UCH-1 (cell line): ENCODE measurements around a stretch of chr2.

DNA sequence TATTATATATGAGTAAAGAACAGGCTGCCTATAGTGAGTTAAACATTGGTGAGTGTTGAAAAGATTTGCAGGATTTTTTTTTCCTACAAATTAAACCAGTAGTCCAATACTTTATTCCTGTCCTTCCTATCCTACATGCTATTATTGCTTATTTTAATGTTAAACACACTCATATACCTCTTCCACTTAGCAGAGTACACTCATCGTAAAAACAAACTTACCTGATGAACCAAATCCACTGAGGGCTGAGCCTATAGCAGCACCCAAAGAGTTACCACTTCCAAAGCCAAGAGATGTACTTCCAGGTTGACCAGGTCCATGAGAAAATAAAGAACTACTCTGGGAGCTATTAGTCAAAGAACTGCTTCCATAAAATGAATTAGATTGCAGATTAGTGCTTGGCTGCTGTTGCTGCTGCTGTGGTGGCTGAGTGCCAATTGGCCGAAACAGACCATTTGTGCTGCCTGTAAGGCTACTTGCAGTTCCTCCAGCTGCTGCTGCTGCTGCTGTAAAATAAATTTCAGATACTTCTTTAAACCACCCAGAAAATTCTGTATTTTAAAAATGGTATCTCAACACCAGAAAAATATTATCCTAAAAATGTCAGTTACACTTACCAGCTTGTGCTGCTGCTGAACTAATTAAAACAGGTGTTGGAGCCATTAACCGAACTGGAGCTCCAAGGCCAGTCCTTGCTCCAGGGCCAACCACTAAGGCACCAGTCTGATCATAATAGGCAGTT, 58.0 kb upstream of the SDC1 start:
- RRBS, result no CpG with 5 or more reads among the region's 3 CpGs

- RRBS, result no CpG with 5 or more reads among the region's 10 CpGs
These were observed 59.4 kb downstream of the PUM2 start for GRCh38 chr2:20291083-20291897.

DNA sequence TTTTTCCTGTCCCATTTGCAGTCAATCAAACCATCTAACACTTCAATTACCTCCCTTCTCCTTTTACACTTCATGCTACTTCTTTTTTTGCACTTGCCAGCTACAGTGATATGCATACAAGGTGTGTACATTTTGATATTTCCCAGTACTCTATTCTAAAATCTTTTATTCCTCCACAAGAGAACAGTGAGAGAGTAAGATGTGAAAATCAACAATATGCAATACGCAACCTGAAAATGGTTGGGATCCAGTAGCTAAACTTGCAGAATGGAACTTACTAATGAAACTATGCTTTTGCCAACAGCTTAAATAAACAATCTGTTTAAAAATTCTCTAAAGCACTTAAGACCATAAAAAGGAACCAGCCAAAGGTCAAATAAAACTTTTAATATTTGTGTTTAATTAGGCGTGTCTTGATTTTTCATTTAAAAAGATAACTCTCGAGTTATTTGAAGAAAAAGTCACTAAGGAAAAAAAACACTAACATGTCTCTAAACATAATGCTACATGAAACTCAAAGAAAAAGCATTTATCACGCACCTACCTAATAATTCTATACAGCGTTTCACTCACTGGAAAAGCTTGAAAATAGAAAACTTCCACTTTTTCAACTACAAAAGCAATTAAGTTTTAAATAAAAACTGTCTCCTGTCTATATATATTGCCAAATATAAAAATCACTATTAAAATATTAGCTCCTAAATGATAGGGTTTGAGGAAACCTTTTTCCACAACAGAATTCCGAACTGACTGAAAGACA, 3.5 kb downstream of the PUM2 start:
- RRBS, result no CpG with 5 or more reads among the region's 6 CpGs

- RRBS, result no CpG with 5 or more reads among the region's 1 CpG
These were observed 3.0 kb upstream of the RHOB start for GRCh38 chr2:20443935-20444208.

GRCh38 chr2:20449445-20450018, 2.7 kb downstream of the RHOB start:
- RRBS, result no CpG with 5 or more reads among the region's 6 CpGs

DNA sequence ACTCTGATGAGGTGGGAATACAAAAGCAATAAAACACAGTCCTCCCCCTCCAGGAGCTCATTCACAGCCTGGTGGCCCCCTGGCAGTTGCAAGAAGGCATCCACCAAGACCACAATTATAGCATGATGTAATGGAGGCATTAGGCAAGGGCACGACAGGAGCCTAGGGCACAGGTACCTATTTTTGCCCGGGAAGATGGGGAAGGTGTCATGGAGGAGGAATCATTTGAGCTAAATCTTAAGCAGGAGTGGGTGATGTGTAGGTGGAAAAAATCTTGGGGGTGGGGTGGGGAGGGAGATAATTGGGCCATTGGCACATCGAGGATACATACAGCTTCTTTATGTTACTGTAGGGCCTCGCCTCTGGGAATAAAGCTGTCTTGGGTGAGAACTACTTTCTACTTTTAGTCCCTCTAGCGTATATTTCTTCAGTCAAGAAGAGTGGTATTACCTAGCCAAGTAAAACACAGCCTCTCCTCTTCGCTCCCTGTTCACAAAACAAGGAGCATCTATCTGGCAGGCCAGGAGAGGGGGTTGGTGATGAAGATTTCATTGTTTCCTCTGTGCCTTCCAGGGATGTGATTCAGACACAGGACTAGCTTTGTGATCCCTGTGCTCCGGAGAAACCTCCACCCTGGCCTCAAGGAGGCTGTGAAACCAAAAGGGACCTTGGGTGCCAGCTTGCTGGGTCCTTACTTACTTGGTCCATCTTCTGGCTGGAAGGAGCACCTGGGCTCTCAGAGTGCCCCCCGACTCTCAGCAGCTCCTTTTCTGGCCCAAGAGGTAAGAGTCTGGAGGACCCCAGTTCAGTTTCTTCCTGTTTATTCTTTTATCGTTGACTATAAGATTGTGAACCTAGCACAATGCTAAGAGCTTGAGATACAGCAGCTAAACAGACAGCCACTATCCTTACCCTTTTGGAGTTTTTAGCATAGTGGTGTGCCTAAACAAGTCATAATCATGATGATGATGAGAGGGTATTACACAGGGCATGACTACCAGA, 5.6 kb downstream of the RHOB start:
- RRBS, result no CpG with 5 or more reads among the region's 9 CpGs

DNA sequence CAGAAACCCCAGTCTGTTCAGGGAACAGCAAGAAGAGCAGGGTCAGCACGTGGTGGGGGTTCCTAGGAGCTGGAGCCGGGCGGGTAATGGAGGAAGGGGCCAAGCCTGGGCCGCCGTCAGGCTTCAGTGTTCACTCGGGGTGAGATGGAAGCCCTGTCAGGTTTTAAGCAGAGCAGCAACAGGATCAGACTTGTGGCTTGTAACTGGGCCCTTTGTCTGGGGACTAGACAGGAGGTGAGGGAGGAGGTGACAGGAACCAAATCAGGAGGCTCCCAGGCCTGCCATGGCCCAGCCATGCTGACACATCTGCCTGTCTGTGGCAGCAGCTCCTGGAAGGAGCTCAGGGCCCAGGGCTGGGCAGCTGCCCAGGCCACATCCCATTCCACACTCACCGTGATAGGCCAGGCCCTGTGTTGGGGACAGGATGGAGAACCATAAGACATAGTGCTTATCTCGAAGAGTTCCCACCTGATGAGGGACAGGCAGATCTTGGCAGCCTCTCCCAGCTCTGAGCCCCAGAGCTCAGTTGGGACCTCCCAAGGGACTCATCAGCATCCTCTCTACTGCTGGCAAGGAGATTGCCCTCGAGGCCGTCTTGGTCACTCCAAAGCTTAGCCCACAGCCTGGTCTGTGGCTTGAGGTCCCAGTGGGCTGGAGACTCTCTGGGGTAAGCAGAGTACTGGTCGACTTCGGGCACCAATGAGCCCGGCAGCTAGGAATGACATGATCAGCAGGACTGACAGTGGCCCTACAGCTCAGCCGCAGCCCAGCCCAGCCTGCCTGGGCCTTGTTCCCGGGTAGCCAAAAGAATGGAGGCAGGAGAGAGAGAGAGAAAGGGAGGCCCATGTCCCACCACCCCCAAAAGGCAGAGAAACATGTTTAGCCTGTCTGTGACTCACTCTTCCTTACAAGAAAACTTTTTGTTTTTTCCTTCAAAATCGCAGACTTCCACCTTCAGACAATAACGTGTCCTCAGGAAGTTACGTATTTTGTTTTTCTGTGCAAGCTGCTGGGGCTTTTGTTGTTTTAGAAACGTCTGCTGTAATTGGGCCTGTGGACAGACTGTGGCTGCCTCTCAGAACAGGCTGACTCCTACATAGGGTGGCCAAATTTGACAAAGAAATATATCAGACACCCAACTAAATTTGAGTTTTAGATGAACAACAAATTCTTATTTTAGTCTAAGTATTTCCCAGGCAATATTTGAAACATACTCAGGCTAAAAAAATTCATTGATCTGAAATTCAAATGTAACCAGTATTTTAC, 82.1 kb downstream of the HS1BP3 start:
- RRBS, result 76% methylated on average over 2 of the region's 19 CpGs

DNA sequence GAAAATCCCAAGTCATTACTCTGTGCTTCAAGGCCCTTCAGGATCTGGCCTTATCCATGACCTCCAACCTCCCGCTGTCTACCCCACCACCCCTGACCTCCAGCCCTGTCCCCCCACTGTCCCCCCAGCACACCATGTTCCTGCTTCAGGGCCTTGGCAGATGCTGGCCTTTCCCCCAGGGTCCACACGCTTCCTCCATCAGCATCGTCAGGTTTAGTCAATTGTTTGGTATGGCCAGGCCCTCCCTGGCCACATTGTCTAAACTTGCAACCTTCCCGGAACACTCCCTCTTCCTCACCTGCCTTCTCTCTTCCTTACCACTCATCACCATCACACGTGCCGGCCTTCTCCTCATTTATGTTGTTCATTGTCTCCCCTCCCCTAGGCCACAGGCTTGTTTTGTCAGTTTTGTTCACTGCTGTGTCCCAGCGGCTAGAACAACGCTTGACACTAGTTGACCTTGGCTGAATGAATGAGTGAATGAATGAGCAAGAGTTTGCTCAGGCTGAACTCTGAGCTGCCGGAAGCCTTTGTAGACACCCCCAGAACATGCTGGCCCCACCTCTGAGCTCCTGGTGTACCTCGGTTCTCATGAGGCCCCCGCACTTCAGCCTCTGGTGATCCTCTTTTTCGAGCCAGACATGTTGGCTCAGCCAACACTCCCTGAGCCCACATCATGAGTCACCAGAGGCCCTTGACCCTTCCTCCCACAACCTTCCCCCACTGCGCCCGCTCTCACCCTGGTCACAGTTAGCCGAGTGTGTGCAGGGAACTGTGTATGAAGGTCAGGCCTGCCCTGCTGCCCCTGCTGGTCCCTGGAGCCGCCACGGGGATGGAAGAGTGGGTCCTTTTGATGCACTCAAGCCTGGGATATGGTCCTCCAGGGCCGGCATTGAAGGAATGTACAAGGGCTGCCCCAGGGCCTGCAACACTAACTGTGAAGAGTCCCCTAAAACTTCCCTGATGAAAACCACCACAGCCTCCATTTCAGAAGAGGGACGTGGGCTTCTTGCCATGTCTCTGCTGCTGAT, 57.6 kb downstream of the HS1BP3 start:
- RRBS, result no CpG with 5 or more reads among the region's 19 CpGs

GRCh38 chr2:20625904-20626635, 24.8 kb downstream of the HS1BP3 start:
- RRBS, result no CpG with 5 or more reads among the region's 12 CpGs

GRCh38 chr2:20641138-20642099, 9.5 kb downstream of the HS1BP3 start:
- RRBS, result no CpG with 5 or more reads among the region's 24 CpGs

DNA sequence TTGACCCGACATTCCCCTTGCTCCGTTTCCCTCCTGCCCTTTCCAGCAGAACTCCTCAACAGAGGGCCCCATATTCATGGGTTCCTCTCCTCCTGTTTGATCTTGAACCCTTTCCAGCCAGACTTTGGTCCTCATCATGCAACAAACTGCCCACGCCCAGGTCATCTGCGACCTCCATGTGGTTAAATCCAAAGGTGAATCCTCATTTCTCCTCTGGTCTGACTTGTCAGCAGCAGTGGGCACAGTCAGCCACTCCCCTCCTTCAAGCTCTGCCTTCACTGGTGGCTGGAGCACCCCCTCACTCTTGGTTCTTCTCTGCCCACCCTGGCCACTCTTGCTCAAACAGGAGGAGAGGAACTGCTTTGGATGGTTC, 2.7 kb downstream of the HS1BP3 start:
- RRBS, result no CpG with 5 or more reads among the region's 4 CpGs

GRCh38 chr2:21007198-21008444, 36.3 kb downstream of the APOB start:
- RRBS, result no CpG with 5 or more reads among the region's 10 CpGs

DNA sequence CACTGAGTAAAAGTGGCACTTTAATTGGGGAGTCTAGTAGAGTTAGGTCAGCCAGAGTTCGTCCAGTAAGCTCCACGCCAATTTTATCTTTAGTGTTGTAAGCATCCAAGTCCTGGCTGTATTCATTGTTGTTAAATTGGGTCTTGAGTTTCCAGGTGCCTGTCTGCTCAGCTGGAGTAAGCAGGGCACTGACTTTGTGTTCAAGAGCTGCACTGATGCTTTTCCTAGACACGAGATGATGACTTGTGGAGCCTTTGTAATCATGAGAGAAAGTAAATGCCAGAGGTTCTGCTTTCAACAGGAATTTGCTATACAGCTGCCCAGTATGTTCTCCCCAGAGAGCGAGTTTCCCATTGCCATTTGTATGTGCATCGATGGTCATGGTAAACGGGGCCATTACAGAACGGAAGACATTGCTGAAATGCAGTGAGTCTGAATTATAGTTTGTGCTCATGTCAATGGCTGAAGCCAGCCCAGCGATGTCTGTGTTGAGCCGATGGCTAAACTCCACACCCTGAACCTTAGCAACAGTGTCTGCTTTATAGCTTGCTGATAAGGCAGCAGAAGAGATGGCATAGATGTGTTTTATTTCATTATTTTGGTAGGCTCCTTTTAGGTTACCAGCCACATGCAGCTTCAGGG, 33.0 kb downstream of the APOB start:
- RRBS, result no CpG with 5 or more reads among the region's 9 CpGs

DNA sequence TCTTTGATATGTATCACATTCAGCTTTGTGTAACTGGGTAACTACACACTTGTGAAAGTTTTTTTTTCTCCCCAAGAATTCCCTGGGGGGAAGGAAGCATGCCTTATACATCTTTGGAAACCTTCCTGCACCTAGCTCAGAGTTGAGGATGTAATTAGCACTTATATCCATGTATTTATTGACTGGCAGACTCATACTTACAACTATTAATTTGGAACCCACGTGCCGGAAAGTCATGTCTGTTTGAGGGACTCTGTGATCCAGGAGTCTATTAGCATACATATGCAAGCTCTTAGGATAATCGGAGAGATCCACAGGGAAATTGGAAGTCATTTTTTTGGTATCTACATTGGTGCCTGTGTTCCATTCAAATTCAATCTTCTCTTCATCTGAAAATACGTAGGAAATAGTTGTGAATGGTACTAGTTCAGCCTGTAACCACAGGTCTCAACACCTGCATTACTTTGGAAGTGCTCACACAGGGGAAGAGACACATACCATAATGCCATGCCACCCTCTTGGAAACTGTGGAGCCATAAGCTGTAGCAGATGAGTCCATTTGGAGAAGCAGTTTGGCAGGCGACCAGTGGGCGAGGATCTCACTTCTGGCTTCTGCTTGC, 28.9 kb downstream of the APOB start:
- RRBS, result no CpG with 5 or more reads among the region's 6 CpGs

DNA sequence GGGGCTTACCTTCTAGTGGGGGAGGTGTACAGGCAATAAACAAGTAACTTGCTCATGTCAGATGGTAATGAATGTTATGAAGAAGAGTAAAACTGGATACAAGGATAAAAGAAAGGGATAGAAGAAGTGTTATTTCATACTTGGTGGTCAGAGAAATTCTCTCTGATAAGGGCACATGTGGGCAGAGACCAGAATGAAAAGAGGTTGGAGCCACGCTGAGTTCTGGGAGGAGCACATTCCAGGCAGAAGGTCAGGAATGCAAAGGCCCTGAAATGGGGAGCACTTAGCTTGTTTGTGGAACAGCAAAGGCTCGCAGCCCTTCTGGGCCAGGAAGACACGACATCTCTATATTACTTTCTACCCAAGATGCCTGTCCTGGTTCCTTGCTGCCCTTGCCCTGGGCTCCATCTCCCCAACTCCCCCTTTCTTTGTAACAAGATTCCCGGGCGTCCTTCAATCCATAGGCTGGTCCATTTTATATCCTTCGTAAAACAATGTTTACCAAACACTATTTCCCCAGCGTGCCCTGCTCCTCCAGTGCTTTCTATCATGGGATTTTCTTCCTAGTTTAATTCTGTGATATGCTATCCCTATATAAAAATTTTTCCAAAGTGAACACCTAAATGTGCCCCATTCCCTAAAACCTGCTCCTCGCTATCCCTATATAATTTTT, 26.4 kb downstream of the APOB start:
- RRBS, result no CpG with 5 or more reads among the region's 8 CpGs

DNA sequence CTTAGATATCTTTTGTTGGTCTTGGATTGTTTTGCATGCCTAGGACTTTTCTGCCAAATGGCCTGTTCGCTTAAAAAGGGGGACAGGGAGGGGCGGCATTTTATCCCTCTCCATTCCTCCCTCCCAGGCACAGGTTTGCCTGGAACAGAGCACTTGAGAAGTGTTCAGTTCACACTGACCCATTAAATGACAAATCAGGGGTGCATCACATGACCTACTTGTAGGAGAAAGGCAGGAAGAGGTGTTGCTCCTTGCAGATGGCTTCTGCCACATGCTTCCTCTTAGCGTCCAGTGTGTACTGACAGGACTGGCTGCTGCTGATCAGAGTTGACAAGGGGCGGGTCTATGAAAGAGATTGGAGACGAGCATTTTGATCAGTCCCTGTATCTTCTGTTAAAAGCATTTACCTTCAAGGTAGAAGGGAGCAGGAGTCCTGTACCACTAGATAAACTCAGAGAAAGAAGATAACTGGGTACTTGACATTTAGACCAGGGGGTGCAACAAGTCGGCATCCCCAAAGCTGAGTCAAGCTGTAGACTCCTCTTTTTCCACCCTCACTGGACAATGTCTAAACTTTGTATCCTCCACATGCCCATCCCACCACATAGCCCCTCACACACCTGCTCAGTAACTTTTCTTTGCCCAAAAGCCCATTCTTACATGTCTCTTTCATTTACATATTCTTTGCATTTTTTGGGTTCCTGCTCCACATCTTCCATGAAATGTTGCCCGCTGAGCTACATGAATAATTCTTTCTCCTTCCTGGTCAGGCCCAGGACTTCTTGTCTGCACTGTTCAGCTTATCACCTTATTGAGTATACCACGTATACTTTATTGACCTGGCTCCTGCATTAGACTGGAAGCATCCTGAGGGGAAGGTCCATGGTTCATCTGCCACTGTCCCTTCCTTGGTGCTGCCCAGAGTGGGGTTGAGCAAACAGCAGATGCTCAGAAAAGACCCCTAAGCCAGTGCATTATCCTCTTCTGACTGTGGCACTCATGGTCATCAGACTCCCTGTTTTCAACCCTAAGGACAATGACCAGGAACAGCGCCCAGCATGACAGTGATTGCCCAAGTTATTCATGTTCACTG, 8.2 kb downstream of the APOB start:
- RRBS, result no CpG with 5 or more reads among the region's 9 CpGs

- RRBS, result no CpG with 5 or more reads among the region's 6 CpGs
These were observed 207.2 kb downstream of the TDRD15 start for GRCh38 chr2:21330695-21331540.

DNA sequence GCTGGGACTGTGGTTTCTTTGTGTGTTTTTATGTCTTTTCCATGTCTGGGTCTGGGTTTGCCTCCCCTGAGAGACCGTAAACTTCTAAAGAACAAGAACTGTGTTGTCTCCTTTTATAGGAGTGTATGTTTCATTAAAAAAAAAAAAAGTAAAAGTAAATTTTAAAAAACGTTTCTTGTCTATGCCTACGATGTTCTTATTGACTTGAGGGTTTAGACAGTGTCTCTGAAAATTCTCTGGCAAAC, 67.9 kb downstream of the KLHL29 start:
- RRBS, result no CpG with 5 or more reads among the region's 3 CpGs

- RRBS, result no CpG with 5 or more reads among the region's 18 CpGs
These were observed 146.2 kb downstream of the KLHL29 start for GRCh38 chr2:23531026-23531740.

GRCh38 chr2:23564425-23564703, 179.4 kb downstream of the KLHL29 start:
- RRBS, result no CpG with 5 or more reads among the region's 6 CpGs